Tongue (tissue), 2 donors: ENCODE results near the gene DHX29.

GRCh38 chr5:50855738-50856047 lies 189.3 kb downstream of the PARP8 start:
- RAMPAGE, long total RNA, result no peak

- RAMPAGE, long total RNA, result no peak
Observed at GRCh38 chr5:51381676-51382065, 1.6 kb upstream of the ISL1 start.

DNA sequence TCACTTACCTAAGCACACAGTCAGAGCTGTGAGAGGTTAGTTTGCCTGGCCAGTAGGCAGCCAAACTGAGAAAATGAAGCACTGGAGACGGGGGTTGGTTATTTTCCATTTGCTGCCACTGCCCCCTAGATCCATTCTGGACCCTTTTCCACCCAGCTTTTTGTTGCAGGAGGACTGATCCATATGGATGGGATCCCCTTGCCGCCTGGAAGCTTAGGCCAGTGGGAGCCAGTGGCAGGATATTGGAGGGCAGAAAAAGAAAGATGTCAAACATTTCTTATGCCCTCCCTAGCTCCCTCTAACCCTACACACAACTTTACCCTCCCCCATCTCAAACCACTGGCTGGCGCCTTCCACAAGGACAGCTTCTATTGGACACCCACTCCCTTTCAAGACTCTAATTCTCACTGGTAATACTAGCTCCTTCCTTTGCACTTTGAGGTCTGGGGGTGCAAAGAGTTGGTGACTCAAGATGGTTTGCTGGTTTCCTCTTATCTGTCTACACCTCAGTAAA lies 11.7 kb upstream of the ITGA1 start:
- RAMPAGE, long total RNA, result no peak

DNA sequence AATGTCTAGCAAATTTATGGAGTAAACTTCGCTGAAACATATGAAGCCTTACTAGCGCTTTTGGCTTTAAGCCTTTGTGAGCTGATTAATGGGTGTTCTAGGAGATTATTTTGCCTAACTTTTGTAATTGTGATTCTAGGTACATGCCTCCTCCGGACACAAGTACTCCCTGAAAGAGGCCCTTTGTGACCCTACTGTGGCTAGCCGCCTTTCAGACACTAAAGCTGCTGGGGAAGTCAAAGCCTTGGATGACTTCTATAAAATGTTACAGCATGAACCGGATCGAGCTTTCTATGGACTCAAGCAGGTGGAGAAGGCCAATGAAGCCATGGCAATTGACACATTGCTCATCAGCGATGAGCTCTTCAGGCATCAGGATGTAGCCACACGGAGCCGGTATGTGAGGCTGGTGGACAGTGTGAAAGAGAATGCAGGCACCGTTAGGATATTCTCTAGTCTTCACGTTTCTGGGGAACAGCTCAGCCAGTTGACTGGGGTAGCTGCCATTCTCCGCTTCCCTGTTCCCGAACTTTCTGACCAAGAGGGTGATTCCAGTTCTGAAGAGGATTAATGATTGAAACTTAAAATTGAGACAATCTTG lies 13.7 kb downstream of the ITGA1 start:
- RAMPAGE, long total RNA, result no peak

DNA sequence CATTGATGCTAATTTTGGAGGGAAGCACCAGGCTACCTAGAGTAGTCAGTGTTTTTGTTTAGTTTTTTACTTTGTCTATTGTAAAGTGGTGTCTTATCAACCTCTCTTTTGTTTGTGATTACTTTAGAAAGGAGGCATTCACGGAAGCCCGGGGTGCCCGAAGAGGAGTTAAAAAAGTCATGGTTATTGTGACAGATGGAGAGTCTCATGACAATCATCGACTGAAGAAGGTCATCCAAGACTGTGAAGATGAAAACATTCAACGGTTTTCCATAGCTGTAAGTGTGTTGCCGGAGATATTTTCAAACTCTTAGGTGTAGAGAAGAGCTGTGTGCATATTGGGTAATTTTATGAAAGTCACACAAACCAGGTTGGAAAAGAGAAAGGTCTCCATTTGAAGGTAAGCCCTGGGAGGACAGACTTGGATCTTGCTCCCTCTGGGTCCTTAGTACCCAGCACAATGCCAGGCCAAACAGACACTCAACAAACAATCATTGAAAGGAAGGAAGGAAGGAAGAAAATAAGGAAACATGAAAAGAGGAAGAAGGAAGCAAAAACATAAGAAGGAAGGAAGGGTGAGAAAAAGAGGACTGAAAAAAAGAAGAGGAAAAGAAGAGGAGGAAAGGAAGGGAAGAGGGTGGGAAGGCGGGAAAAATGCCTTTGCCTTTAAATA lies 100.1 kb downstream of the ITGA1 start:
- RAMPAGE, long total RNA, result no peak

- RAMPAGE, long total RNA, result no peak
Observed at GRCh38 chr5:52920174-52920694, 68.9 kb upstream of the ITGA2 start.

DNA sequence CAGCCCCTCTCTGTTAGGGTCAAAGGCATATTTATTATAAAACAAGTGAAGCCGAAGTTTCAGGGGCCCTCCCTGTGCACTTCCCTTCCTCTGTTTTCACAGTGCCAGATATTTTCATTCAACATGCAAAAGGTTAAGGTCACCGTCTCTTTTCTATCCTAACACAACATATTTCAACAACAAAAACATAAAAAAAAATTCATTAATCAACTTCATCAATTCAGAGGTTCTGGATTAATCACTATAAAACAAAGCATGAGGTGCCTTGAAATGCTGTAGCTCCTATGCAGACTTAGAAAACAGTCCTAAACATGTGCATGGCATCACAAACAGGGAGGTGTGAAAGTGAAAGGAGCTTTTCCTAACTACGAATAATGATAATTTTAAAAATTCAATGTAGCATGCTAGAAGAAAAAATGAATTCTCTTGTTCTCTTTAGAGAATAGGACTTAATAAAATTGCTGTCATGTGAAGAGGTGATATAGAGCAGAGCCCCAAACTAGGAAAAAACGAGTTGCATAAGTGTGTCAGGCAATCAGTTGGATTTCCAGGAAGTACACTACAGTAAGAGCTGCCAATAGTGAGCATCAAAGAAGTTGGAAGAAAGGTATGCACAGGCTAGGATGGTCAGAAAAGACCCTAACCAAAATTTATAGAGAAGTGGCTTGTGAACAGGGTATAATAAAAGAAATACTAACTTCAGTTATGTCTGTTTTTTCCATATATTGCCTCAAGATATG lies 17.7 kb downstream of the ITGA2 start:
- RAMPAGE, long total RNA, result no peak

GRCh38 chr5:53479038-53479373 lies 1.4 kb upstream of the FST start:
- RAMPAGE, long total RNA, result no peak

GRCh38 chr5:53483955-53484555 lies 3.6 kb downstream of the FST start:
- RAMPAGE, long total RNA, result no peak

- RAMPAGE, long total RNA, result no peak
Observed at GRCh38 chr5:54043109-54043637, 267.2 kb downstream of the ARL15 start.

DNA sequence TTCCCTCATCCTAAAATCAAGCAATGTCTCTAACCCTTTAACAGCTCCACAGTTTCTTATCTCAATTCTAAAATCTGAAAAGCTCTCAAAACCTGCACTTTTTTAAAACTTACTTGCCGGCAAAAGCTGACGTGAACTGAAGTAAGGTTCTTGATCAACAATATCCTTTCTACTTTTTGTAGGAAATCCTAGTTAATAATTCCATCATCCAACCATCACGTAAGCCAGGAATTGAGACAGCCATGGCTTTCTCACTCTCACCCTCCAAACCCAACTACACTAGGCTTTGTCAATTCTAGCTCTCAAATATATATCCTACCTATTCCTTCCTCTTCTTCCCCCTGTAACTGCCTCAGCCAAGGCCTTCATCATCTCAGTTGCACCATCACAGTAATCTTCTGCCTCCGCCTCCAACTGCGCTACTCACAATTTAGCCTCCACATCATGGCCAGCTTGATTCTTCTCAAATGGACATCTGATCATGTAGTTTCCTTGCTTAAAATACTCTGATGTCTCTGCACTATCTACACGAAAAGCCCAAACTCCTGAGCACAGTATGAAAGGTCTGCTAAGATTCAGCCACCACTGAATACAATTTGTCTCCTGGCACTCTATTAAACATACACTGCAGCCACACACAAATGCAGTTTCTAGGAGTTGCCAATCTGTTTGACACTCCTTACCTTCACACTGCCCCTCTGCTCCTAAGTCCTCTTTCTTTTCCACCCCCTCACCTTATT lies 140.3 kb downstream of the ARL15 start:
- RAMPAGE, long total RNA, result no peak

GRCh38 chr5:54201369-54201649 lies 109.1 kb downstream of the ARL15 start:
- RAMPAGE, long total RNA, result no peak

DNA sequence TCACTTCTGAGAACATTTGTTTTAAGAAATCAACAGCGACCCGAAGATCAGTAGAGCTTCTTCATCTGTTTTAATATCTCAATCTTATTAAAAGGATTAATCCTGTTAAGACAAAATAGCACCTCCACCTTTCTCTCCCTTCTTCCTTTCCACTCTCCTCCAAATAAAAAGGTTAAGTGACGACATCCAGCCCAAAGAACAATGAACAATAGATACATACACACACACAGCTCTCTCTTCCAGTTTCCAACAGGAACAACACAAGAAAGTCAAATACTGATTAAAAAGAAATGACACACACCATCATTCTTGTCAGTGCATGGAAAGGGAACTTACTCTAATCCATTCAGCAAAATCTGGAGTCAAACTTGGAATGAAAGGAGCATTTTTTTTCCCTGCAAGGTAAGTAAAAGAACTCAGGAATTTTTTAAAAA lies 2.8 kb downstream of the ARL15 start:
- RAMPAGE, long total RNA, result no peak

GRCh38 chr5:54545062-54545637 lies 27.6 kb downstream of the SNX18 start:
- RAMPAGE, long total RNA, result no peak

DNA sequence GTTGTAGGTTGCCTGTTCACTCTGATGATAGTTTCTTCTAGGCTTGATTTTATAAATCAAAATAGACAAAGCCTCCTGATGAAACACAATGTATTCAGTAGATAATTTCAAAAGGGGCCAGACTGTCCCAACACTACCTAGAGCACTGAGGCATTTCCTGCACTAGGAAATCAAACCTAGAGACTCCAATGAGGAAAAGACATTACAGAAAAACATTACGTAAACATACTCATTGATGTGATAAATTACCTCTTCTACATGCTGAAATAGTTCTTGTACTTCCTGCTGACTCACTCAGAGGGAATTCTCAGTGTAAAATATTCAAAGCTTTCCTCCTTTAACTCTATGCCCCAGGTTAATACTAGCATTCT lies 178.0 kb downstream of the ESM1 start:
- RAMPAGE, long total RNA, result no peak

DNA sequence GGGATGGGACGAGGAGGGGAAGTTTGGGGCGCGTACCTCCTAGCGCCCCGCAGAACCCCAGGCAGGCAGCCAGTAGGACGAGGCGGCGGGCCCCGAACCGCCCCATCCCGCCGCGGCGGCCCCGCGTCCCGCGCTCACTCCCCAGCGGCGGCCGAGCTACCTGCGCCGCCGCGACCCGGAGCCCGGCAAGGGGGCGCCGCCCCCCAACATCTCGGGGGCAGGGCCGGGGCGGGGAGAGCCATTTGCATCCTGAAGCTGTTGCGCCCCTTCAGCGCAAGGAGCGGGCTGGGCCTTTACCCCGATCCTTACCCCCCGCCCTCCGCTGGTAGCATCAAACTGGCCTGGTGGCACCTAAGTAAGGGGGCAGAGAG lies 101.4 kb downstream of the ESM1 start:
- RAMPAGE, long total RNA, result no peak

GRCh38 chr5:54901173-54901784 lies 84.1 kb downstream of the ESM1 start:
- RAMPAGE, long total RNA, result no peak

DNA sequence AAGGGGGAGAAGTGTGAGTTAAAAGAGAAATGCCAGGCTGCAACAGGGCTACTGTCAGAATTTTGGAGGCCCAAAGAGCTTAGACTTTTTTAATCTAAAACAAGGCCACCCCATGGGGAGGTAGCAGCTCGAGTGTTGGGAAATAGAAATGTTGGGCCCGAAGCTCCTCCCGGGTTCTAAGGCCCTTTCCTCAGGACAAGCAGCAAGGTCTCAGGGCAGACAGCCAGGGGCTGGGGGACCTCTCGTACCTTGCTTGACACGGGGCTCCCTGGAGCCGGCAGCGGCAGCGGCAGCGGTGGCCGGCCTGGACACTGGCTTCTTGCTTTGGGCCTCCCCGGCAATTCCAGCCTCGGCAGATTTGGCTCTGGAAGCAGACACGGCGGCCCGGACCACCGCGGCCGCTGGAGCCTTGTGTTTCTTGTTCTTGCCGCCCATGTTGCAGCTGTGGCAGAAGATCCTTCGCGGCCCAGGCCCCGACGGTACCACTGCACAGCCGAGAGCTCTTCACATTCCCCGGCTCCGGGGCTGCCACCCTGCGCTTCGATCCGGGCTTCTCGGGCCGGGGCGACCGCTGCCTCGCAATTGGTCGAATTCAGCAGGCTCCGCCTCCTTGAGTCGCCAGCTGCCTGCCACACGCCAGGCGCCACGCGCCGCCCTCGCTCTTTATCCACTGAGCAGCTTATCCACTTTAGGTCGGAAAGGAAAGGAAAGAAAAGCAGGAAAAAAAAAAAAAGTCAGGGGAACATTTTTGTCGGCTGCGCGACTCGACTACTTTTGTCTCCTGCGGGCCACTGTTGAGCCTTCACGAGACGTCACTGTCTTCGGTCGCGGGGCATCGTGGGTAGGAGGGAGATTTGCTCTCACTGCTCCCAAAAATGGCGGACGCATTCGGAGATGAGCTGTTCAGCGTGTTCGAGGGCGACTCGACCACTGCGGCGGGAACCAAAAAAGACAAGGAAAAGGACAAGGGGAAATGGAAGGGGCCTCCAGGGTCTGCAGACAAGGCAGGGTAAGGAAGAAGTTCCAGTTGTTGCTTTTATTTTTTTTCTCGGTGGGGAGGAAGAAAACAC lies at the start of gene DHX29:
Gene DHX29 (minus strand): TSS at position 556 of the 1,070 bp plus-strand sequence.
- RAMPAGE, long total RNA, result start-site peak on the minus strand centred at position 535 of the sequence, 28 bp wide, 251 and 142 reads in 2 replicates; start-site peak on the plus strand centred at position 656 of the sequence, 102 bp wide, 157 and 119 reads in 2 replicates; start-site peak on the plus strand centred at position 844 of the sequence, 52 bp wide, 300 and 76 reads in 2 replicates

- RAMPAGE, long total RNA, result no peak
Observed at GRCh38 chr5:55356602-55356963, 48.8 kb downstream of the MTREX start.

GRCh38 chr5:55523338-55524089 lies 11.2 kb downstream of the PLPP1 start:
- RAMPAGE, long total RNA, result no peak